Measurements from ENCODE around the gene FKBP1B.

DNA sequence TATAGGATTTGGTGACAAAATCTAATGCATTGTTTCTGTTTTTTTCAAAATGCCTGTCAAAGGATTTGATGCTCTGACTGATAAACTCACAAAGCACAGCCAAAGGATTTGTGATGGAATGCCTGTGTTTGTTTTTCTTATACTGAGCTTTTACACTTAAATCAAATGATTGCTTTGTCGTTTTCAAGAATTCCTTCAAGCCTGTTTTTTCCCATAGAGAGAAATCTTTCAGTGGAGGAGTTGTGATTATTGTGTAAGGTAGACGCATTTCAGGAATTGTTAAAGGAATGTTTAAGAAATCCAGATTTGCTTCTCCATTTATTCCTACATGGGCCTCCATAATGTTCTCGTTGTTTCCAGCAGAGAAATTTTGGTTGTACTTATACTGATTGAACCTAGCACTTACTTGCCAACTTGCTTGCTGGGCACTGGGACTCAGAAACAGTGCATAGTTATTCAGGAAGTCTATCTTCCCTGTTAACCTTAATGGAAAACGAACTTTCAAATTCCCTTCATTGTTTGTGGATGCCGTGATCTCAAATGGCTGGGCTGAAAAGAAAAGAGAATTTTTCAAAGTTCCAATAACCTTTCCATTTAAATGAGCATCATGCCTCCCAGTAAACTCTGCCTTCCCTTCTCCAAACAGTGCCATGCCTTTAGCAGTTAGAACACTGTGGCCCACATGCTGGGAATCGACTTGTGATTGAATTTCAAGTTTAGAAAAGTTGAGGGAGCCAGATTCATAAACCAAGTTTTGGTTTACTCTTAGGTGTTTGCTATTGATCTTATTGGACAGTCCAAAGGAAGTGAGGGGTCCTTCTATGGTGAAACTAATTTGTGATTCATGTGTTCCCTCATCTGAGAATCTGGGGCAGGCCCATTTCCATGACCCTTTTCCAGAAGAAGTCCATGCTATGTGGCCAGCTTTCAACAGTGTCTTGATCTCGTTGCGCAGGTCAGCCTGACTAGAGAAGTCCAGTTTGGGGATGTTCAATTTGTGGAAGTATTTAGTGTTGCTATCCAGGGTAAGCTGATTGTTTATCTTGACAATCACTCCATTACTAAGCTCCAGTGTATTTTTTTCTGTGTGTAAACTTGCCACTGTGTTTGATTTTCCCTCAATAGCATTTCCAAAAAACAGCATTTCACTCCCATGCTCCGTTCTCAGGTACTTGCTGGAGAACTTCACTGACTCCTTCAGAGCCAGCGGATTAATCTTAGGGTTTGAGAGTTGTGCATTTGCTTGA, 36.3 kb downstream of the APOB start:
- PRO-cap = no peak

- PRO-cap = no peak
Measured at GRCh38 chr2:21014872-21015491, 28.9 kb downstream of the APOB start.

DNA sequence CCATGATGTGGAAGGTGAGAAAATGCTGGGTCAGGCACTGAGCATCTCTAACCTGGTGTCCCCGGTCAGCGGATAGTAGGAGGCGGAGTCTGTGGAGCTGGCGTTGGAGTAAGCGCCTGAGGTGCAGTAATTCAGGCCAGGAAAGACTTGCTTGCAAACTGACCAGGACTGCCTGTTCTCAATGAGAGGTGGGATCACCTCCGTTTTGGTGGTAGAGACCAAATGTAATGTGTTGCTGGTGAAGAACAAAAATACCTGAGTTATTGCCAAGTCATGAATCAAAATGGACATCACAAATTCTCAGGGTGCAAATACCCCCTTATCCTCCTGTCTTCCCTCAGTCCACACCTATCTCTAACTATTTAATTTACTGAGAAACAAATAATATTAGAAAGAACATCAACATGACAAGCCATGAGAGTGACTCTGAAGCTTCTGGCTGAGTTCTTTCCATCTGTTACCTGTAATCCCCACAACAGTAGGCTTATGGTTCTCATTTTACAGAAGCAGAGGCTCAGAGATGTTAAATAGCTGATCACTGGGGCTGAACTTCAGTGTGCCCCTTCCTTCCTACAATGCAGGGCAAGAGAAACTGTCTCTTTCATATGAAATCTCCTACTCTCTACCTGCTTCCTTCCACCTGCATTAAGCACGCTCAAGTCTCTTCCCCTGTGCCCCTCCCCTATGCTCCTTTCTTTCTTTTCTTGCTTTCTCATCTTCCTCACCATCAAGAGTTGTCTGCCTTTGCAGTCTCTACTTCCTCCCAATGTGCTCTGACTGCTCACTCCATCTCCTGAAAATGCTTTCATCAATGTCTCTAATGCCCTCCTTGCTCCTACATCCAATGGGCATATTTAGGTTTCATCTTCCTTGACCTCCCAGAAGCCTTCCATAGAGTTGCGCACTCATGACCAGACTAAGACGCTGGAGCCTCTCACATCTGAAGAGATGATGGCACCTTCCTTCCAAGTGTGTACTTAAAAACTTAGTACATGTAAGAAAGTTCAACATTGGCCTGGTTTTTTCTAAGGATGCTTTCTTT, 23.9 kb downstream of the APOB start:
- PRO-cap = no peak

GRCh38 chr2:21070325-21071347, 26.8 kb upstream of the APOB start:
- PRO-cap = no peak

- PRO-cap = no peak
Measured at GRCh38 chr2:21101345-21101735, 22.4 kb upstream of the TDRD15 start.

DNA sequence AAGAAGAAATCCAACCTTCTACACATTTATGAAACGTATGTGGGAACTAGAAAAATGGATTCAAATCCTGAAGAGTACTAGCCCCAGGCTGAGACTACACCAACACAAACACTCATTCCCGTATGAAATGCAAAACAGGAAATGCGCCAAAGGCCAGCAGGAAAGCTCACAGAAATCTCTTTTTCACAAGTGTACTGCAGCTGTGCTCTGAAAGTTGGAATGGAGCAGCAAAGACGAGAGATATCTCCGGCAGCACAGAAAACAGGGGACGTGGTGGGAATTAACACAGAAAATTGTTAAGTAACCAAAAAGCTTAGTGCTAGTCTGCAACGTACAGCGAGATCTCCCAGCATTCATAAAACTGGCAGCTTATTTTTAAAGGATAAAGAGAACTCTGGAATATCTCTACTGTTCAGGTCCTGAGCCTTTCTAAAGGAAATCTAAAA, 913.6 kb downstream of the TDRD15 start:
- PRO-cap = no peak

DNA sequence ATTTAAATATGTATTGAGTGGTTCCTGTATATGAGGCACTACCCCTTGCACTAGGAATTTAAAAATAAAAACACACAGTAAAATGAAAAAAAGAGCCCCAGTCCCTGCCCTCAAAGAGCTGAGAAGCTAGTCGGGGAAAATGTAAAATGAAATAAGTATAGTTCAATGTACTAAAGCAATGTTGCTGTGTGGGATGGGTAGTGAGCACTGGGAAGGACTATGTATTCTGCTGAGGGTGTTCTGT, 1094.8 kb upstream of the KLHL29 start:
- PRO-cap = no peak

DNA sequence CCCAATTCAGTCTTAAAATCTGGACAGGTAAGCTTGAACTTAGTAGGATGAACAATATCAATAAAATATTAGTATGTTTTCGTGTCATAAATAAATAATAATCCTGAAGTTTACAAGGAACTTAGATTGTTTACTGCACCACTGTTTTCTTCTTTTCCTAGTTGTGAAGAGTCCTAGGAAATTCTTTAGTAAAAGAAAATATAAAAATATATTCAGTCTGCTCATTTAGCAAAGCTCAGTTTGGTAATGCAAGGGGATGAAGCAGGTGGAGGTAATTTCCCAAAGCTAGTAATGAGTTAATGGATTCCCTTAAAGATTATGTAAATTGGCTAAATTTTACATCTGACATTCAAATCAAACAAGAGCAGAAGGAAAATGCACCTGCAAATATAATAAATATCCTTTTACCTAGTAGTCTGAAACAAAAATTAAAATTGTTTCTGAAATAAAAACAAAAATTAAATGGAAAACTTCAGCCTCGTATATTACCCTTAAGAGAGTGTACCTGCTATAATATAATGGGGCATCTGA, 562.6 kb upstream of the KLHL29 start:
- PRO-cap = no peak

- PRO-cap = no peak
Measured at GRCh38 chr2:23452974-23453218, 67.9 kb downstream of the KLHL29 start.

DNA sequence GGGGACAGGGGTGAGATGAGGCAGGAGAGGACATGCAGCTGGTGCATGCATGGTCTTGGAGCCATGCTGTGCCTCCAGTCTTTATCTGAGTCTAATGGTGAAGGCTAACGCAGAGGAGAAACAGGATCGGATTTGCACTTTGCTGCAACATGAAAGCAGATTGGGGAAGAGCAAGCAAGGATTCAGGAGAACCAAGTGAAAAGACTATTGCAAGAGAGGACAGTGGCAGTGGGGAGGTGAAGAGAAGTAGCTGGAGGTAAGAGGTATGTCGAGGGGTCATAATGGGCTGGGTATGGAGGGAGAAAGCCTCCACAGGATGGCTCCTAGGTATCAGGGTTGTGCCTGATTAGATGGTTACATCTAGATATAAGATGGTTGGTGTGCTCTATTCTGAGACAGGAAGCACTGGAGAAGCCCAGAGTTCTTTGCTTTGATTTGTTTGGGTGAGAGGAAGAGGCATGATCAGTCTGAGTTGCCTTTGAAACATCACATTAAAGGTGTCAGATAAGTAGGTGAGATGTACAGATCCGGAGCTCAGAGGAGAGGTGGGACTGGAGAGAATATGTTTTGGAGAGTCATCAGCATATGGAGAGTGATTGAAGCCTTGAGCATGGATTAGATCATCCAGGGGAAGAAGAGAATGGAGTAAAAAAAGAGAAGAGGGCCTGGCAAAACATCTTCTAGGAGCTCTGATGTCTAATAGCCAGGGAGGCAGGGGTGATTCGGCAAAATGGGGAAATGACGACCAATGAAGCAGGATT, 74.0 kb downstream of the KLHL29 start:
- PRO-cap = no peak

- PRO-cap = no peak
Measured at GRCh38 chr2:23564206-23564424, 179.1 kb downstream of the KLHL29 start.

GRCh38 chr2:24018353-24018897, 8.5 kb downstream of the MFSD2B start:
- PRO-cap = no peak

DNA sequence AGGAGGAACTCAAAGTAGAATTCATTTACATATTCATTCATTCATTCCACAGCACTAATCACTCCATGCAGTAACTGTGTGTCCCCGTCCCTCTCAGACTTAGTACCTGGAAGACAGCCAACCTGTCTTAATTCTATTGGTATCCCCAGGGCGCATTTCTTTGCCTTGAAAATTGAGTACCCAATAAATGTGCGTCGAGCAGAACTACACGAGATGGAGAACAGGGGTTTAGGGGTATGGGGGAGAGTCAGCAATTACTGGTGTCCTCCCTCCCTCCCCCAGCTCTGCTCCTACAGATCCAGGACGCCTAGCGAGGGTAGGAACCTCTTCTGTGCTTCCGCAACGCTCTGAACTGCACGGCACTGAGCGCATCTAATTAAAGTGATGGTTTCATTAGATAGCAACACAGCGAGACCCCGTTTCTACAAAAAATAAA, 758 bp upstream of the FKBP1B start:
- PRO-cap = no peak

- PRO-cap = unidirectional peak, plus-strand start at chr2:24049743
Measured at GRCh38 chr2:24049358-24050169, at the start of gene FKBP1B. FKBP1B (plus strand) TSS chr2:24049741.

GRCh38 chr2:24077246-24078104, 1.3 kb upstream of the SF3B6 start:
- PRO-cap = no peak

DNA sequence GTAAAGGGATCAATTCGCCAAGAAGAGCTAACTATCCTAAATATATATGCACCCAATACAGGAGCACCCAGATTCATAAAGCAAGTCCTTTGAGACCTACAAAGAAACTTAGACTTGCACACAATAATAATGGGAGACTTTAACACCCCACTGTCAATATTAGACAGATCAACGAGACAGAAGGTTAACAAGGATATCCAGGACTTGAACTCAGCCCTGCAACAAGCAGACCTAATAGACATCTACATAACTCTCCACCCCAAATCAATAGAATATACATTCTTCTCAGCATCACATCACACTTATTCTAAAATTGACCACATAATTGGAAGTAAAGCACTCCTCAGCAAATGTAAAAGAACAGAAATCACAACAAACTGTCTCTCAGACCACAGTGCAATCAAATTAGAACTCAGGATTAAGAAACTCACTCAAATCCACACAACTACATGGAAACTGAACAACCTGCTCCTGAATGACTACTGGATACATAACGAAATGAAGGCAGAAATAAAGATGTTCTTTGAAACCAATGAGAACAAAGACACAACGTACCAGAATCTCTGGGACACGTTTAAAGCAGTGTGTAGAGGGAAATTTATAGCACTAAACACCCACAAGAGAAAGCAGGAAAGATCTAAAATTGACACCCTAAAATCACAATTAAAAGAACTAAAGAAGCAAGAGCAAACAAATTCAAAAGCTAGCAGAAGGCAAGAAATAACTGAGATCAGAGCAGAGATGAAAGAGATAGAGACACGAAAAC, 13.1 kb upstream of the TP53I3 start:
- PRO-cap = no peak

DNA sequence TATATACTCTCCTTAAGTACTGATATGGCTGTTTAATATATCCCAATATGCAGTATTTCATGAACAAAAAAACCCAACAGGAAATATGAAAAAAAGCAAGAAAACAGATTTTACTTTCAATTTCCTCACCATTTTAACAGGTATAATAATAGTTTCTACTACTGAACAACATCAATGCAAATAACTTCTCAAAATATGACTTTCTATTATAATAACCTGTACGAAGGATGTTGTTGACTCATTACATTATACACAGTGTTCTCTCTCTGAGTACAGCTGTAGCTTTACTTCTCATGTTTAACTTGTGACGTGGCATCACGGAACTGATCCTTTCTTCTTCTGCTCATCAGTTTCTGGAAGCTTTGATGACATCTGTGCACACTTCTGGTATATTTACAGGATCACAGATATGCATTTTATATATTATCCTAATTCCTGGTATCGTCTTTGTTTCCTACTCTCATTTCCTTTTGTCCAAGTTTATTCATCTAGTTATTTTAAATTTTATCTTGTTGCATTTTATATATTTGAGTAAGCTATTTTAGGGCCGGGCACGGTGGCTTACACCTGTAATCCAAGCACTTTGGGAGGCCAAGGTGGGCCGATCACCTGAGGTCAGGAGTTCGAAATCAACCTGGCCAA, 40.1 kb downstream of the FAM228A start:
- PRO-cap = no peak

- PRO-cap = no peak
Measured at GRCh38 chr2:24239226-24239864, 64.5 kb downstream of the FAM228A start.

- PRO-cap = no peak
Measured at GRCh38 chr2:24303768-24304149, 56.6 kb downstream of the ITSN2 start.

DNA sequence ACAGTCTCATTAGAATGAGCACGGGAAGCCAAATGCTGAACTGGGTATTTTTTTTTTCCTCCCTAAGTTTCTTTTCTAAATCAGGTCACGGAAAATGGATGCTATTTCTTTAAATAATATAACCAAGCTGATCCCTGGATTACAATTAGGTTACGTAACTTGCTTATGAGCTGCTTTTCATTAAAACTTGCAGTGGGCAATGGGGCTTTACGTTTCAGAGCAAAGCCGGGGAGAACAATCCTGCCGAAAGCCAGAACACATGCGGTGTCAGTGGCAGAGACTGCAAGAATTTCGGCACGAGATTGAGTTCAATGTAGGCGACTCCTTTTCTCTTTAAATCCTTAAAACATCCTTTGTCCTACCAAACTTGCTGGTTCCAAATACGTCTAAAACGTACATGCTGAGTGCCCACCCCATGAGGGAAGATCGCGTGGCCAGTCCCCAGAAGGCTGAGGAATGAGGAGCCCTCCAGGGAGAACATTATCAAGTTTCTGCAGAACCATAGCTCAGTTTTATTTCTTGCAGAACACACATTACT, 36.8 kb upstream of the NCOA1 start:
- PRO-cap = no peak